Measurements from ENCODE around the genes ALDH8A1 and MTFR2.

DNA sequence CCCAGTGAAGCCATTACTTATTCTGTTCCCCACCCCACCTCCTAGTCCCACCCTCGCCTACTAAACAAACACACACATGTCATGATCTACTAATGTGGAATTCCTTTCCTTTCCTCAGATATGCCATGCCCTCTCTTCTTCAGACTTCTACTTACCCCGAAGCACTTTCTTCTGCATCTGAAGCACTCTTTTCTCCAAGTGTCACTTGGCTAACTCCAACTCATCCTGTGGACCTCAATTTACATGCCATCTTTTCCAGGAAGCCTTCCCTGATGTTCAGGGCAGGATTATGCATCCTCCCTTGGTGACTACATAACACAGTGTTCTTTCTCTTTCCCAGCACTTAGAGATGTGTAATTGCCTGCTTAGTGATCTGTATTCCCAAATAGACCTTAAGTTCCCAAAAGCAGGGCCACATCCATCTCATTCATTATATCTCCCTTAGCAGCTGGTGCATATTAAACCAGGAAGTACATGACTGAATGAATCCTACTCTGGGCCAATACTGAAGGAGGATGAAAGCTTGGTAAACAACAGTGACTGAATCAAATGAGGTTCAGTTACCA, 121.6 kb upstream of the TCF21 start:
- PRO-cap = no peak

DNA sequence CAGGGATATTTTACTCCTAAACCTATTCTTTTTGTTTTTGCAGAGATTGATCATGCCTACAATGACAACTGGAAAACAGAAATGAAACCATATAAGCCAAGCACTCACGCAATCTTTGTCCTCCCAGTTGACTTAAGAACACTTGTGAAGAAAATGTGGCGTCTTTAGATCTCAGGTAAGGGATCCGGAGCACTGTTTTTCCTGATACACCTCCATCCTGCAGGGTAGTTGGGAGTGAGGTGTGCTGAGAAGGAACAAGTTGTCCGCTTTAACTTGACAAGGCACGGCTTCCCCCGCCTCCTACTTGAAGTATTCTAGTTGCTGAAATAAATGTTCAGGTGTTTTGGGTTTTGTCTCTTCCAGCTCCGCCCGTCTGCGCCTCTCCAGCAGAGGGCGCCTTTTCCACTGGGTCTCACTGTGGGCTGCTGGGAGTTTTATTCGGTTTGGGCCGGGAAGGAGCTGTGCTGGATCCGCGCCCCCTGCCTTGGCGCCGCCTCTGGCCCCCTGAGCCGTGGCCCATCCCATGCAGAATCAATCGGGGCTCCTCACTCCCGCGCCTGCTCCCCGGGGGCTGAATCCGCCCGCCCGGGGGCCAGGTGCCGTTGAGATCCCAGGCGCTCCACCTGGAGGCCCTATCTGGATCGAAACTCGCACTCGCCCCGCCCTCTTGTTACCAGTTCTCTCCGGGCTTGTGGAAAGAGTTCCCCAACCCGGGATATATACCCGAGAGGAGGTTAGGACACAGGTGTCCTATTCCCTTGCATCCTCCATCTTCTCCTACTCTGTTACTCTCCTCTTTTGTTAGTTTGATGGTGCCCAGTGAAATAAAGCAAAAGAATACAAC, 51.1 kb upstream of the TCF21 start:
- PRO-cap = no peak

DNA sequence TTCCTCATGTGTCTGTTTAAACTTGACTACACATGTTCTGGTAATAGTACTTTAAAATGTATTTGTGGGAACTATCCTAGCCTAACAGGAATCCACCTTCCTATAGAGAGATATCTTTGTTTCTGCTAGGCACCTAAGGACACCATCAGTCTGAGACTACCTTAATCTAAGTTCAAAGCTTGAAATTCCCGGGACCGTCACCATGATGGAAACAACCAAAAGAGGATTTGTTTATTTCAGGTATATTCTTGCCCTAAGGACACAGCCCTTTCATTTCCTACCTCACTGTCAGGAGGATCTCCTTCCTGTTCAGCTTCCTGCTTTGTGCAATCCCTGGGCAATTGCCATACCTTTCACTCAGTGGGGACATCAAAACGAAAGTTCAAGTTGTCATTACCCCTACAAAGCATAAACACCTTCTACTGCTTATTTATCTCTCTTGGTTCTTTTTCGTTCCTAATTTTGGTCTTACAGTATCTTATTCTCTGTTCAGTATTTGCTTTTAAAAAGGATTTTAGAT, 13.3 kb upstream of the TBPL1 start:
- PRO-cap = no peak

DNA sequence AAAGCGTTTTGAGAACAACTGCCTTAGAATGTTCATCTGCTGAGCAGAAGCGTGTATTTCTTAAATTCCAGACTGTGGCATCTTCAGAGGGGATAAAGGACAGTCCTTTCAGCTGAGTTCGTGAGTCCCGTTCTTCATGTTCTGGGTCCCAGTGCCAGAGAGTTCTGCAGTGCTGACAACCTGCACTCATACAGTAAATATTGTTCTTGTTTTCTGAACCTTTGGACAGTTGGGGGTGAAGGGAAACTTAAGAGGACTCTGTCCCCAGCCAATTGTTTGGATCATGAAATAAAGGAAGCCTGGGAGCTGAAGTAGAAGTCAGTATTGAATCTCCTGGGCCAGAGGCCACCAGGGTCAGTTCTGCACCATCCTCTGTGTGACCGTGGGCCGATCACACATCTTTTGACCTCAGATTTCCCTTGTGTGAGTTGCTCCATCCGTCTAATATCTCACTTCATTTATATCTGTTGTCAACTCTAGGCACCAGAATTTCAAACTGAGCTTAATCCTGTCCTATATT, 3.3 kb downstream of the SLC2A12 start:
- PRO-cap = no peak

- PRO-cap = no peak
Observed at GRCh38 chr6:134168472-134169419, 116.3 kb upstream of the SLC2A12 start.

- PRO-cap = no peak
Observed at GRCh38 chr6:134169513-134170674, 117.5 kb upstream of the SLC2A12 start.

DNA sequence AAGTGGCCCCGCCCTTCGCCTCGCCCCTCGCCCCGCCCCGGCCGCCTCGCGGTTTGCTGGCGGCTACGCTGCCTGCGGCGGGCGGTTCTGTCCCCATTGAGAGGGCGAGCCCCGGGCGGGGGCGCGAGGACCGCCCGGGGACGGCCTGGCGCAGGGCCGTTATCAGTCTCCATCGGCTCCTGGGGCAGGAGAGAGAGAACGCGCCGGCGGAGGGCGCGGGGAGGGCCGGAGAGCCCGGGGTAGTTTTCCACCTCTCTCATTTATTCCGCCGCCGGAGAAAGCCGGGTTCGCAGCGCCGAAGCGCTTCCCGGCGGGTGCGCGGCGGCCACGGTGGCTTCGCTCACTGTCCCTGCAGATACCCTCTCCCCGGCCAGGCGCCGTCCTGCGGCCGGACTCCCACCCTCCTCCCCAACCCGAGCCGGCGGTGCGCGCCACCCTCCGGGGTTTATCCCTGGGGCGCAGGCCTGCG, 122.5 kb upstream of the SLC2A12 start:
- PRO-cap = bidirectional peak, plus-strand start at position 96 of the sequence, minus-strand start outside the sequence; unidirectional peak, plus-strand start at position 263 of the sequence

DNA sequence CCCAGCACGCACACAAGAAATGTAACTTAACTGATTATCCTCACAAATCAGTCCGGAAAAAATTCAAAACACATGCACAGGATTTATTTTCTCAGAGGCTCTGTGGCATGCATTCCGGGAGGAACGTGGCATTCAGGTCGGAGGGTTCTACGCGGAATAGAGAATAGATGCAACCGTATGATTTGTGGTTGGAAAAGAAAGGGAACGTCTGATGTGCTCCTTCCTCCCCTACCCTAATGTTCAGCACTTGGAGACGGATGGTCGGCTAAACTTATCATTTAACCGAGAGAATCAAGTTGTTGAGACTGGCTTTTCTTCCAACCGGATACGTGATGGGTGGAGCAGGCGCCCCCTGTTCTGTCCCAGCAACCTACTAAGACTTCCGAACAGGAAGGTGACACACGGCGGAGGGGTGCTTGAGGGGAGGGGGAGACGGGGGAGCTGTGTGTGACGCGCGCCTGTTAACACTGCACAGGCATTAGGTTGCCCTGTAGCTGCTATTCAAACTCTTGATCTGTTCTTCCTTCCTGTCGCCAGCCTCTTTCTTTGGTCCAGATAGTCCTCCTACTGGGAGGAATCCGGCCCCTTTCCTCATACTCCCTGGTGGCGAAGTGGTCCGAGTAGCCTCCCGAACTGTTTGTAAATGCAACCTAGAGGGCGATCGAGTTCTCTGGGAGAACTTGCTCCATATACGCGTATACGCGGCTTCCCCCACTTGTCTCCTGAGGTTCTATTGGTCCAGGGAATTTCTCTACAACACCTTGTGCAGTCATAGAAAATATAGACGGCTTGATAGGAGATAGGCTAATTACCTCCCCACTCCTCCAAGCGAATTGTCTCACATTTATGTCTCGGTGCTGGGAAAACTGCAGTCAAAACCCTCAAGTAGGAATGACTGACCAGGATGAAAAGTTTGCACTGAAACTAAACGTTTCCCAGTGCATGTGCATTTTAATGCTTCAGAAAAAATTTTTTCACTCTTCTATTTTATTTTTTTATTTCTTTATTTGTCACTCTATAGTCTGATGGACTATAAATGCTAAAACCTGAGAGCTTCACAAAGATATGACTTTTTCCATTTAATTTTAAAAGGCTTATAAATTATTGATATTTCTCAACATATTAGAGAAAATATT, 125.9 kb upstream of the SLC2A12 start:
- PRO-cap = bidirectional peak, plus-strand start at position 444 of the sequence, minus-strand start at position 158 of the sequence; bidirectional peak, plus-strand start at position 772 of the sequence, minus-strand start at position 516 of the sequence

DNA sequence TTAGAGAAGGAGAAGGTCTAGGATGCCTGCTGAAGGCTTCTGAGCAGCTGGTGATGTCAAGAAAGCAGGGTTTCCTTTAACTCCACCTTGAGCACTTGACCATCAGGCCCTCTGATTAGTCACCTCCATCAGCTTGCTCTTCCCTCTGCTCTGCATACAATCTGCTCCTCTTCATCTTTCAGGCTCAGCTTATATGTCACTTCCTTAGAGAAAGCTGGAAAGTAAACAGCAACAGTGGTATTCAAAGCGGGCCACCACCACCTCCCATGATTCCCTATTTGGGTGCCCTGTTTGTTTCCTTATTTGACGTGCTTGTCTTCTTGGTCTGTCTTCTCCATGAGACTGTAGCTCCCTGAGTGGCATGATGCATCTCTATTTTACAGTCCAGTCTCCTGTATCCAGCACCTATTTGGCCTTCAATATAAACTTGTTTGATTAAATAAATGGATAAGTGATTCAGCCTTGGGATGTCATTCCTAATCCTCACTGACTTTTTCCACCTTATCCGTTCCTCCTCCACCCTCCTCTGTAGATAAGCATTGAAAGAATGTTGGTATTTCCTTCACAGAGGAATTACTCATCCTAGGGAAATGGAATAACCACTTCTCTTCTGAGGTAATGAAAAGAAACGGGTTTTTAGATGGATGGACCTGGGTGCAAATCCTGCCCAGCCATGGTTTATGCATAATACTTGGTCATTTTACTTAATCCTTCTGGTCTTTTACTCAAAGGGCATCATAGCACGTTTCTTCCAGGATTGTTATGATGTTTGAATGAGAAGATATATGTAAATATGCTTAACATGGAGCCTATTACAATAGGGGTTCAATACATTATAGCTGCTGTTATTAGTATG, 102.9 kb upstream of the SGK1 start:
- PRO-cap = no peak

- PRO-cap = no peak
Observed at GRCh38 chr6:134460841-134461369, 143.0 kb upstream of the SGK1 start.

DNA sequence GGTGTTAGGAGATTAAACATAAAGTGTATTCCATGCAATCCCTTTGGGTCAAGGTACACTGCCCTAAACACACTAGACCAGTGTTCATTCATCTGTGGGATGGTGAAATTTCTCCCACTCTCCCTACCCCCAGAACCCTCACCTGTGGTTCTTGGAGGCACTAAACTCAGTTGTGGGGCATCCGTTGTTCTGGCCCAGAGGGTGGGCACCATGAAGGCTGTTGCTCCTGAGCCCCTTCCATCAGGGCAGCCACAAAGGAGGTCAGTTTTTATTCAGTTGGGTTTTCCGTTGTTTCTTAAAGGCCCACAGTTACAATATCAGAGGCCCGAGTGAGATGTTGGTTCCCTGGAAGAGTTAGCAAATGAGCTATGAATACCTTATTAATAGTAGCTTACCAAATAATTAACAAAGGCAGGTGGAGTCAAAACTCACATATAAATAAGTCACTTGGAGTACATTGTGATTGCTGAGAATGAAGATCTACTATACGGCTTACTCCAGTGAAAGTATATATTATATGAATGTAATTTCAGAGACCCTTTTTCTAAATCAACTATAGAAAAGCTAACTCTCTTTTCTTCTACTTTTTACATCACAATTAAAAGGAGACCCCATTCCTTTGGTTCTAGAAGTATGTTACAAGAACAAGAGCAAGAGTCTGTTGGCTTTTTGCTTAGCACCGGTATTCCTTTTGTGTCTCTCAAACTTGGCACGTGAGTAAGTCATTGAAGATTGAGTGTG, 205.4 kb upstream of the SGK1 start:
- PRO-cap = no peak

GRCh38 chr6:134593812-134594202, 275.9 kb upstream of the SGK1 start:
- PRO-cap = no peak

DNA sequence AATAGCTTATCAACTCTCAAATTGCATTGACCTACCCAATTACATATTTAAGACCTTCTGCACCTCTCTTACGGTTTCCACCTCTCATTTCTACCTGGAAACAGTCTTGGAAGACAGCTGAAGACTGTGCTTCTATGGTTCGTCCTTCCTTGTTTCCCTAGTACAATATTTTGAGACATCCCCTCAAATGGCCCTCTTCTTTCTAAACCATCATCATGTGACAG, 309.3 kb downstream of the ALDH8A1 start:
- PRO-cap = no peak

DNA sequence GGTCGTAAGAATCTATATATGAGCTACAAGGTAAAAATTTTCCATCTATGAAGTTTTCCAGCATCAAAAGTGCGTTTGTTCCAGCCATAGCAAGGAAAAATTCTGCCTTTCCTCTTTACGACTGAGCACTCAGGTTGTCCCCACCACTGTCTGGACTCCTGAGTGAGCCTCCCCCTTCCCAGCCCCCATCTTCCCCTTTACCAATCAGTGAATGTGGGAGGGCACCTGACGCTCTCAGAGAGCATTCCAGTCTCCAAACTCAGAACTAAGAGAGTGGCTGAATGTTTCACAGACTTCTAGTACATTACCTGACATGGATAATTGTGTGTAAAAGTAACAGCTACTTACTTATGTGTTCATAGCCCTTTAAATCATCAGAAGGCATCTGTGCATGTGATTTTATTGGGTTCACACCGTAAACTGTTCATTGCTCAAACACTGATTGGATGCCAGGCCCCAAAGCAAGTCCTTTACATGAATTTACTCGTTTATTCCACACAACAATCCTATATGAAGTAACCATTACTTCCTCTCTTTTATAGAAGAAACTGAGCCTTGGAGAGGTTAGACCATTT, at the start of gene ALDH8A1:
ALDH8A1 (minus strand) TSS at position 136 of the 575 bp plus-strand sequence.
- PRO-cap = no peak

DNA sequence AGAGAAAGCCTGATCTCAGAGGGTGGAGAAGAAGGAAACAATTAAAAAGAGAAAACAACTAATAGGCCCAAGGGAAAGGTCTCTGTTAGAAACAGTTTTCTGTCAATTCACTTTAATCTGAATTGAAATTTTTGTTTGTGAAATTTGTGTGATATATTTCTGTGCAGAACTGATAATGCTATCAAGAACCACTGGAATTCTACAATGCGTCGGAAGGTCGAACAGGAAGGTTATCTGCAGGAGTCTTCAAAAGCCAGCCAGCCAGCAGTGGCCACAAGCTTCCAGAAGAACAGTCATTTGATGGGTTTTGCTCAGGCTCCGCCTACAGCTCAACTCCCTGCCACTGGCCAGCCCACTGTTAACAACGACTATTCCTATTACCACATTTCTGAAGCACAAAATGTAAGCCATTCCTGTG, 11.1 kb downstream of the MYB start:
- PRO-cap = no peak

DNA sequence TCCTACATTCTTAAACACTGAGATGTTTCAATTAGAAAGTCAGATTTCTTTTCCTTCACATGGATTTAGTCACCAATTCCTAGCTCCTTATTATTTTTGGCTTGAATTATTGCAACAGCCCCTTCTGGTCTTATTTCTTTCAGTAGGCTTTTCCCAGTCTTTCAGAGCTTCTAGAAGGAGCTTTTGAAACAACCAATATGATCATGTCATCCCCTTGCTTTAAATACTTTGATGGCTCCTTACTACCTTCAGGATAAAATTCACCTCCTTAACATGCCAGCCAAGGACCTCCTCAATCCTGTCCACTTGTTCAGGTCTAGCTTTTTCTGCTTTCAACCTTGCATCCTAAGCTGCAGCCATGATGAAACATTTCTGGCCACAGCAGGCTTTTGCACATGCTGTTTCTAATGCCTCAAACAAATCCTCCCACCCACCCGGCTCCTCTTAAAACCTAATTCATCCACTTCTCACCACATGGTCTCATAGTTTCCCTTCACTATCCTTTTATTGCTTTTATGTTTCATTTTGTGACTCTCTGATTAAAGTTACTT, 124.5 kb downstream of the MYB start:
- PRO-cap = no peak

DNA sequence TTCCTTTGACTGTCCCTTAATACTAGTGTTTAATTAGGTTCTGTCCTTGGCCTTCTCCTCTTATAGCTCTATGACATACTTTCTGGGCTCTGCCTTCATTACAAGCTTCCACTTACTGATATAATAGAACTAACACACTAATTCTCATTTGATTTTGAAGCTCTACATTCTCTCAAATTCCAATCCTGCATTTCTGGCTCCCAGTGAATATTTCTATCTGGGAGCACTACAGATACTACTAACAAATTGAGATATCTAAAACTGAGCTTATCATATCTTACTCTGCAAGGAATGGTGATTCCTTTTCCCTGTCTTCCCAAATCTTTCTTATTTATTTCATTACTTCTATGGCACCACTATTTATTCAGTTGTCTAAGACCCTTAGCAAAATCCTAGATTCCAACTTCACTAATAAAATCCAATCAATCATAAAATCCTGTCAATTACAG, 135.5 kb downstream of the MYB start:
- PRO-cap = no peak

GRCh38 chr6:135357947-135358499, 139.5 kb downstream of the AHI1 start:
- PRO-cap = no peak

- PRO-cap = no peak
Observed at GRCh38 chr6:136038572-136038952, 187.1 kb downstream of the PDE7B start.

DNA sequence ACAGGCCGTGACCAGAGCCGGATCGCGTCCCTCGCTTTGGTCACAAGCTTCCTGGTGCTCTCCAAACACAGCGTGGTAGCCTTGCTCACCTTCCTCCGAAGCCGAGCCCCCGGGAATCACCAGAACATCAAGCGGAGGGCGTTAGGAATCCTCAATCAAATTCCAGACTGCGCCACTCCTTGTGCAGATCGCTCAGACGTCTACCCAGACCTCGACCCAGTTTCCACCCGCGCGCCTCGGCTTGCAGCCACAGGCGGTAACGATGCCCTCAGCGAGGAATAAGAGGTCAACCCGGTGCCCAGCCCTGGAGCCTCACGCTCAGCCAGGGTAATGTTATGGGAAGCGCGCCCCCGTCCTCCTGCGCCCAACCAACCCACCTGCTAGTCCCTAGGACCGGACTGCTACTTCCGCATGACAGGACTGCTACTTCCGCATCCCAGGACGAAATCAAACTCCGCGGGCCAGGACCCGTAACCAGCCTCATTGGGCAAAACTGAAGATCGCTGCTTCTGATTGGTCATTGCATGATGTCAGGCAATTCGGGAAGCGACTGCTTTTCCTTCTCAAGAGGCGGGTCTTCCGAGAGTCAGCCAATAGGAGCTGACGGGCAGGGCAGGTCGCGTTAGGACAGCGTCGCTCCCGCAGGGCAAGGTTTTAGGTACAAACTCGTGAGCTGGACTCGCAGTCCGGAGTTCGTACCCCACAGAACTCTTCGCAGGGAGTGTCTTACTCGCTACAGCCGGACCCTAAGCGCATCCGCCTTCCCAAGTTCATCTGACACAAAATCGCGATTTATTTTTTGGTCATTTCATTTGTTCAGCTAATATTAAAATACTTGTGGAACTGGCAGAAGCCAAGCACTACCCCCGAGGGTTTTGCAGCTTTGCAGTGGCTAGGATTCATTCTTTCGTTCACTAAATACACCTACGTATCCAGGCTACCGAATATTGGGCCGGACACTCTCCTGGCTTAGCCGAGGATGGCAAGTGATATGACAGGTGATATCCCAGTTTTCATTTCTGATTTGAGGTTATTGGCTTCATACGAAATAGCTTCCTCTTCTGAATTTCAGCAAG, at the start of gene MTFR2:
MTFR2 (minus strand) TSS at position 425 of the 1,076 bp plus-strand sequence.
- PRO-cap = bidirectional peak, plus-strand start at position 684 of the sequence, minus-strand start at position 403 of the sequence

Data from left ventricle myocardium (tissue), 1 donor.